Left colon (tissue), 1 donor: ENCODE measurements around a stretch of chr5.

- PRO-cap: unidirectional peak, minus-strand start at chr5:157920166
Measured at GRCh38 chr5:157919930-157920466, 61.1 kb upstream of the CLINT1 start.

DNA sequence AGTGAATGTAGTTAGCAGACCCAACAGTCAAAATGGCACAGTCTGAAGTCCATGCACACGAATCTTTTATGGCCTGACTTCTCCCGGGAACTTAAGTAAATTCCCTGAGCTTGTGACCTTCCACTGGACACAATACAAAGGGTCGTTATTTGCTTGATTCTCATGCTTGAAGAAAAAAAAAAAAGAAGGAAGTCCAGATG lies 616.5 kb downstream of the EBF1 start:
- PRO-cap: no peak

GRCh38 chr5:158483520-158483766 lies 616.3 kb downstream of the EBF1 start:
- PRO-cap: no peak

GRCh38 chr5:158560322-158560880 lies 539.3 kb downstream of the EBF1 start:
- PRO-cap: no peak

DNA sequence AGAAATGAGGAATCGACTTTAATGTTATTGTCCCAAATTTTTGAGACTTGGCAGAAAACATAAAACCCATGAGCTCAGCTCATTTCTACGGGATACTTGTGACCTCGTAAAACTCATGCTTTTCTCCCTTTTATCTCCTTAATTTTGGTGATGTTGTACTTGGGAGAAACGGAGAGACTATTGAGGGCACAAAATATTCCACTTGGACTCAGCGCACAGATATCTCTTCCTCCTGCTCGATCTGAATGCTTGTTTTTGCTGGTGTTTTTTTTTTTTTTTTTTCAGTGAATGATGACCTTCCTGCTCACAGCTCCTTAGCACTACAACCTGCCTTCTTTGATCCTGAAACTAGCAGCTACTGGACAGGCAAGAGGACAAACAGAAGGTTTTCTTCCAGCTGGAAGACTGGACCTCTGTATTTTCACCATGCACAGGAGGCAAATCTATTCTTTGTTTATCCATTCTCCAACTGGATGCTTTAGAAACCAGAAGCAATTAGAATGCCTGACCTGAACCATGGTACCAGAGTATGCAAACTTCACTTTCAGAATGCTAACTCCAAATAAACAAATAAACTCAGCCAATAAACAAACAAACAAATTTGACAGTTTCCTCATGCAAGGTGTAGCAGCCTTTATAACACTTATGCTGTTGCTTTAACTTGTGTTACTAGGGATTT lies 296.5 kb downstream of the EBF1 start:
- PRO-cap: no peak

DNA sequence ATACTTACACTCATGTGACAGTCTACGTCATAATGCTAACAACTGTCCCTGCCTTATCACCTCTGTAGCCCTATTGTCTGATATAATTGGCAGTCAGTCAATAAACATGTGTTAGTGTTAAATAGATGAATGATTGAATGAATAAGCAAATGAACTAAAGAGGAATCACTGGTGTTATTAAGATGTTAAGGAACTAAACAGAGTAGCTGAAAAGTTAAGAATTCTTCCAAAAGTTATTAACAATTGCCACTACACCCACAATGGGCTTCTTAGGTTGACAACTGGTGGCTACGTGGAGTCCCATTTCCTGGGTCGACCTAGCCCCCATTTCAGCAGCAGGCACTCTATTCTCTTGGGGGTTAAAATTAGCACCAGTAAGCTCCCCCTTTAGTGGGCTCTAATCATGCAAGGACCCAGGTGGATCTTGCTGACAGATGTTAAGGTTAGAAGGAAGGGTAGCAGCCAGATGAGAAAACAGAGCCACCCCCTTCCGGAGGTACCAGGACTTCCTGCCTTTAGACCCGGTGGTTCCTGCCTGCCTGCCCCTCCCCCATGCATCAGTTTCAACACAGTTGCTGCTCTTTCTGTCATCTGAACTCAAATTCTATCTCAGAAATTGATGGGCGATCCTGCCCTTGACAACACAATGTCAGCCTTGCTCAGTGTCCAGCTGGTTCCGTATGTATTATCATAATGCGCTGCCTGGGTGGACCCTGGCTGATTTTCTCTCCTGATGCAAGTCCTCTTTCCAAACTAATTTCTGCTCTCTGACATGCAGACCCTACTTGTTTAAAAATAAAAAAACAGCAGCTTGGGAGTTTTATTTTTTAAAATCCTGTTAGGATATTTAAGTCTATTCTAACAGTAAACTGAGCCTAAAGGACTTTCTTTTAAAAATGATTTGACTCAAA lies 287.4 kb downstream of the EBF1 start:
- PRO-cap: no peak

DNA sequence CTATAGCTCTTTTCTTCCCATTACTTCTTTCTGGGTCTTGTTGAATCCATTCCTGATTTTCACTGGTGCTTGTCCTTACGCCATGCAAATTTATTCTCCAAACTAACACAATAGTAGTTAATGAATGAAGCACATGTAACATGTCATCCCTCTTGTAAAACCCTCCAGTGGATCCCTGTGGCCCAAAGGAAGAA lies 102.3 kb downstream of the EBF1 start:
- PRO-cap: no peak

- PRO-cap: no peak
Measured at GRCh38 chr5:159002893-159003410, 96.8 kb downstream of the EBF1 start.

GRCh38 chr5:159018582-159019270 lies 81.0 kb downstream of the EBF1 start:
- PRO-cap: no peak

DNA sequence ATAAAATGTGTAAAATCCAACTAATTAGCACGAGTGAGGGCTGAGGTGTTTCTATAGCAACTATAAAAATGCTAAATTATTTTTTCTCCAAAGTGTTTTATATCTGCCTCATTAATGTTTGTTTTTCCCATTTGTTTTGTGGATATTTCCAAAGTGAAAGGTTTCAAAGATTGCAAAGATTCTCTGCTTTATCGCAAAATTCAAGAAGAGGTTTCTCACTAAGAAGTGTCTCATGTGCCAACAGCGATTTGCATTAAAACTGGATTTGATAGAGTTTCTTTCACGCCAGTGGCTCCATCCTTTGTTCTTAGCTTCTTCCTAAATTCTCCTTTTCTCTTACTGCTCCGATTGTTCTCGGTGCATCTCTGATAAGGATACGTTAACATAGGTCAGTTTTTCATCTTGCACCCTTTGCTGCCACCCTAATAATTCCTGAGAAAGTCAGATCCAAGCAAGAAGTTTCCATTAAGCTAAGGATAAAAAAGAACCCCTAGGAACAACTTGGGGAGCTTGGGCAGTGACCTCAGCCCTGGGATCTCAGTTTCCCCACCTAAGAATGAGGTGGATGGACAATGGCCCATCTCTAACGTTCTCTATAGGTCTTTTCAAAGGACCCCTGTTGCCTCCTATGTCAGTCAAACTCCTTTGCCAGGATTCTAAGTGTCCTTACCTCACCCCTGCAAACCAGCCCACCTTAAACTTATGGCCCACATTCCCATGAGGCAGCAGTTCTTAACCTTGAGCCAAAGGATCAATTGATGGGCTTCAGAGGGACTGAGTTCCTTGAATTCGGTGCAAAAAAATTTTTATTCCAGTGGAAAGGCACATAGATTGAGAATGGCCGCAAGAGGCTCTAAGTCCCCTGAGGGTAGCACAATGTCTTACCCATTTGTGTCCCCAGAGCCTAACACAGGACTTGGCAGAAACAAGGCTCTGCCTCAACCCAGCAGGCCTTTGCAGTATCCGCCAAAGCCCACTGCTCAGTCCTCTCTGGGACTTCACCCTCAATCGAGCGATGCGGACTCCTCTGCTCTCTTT lies 79.9 kb downstream of the EBF1 start:
- PRO-cap: no peak

DNA sequence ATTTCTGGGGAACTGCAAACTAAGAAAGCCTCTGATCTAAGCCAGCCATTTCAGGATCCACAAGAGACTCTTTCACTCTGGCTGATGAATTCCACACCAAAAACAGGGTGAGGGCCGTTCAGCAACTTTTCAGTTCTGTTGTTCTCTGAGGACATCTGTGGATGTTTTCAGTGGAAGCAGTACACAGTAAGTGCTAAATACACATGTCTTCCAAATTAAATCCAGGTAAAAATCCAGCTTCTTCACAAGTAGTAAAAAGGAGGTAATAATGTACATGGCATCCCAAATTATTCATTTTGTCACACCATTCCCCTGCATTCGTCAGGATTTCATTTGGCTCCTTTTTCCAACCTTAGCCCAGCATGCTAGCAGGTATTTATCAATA lies 51.0 kb downstream of the EBF1 start:
- PRO-cap: no peak

DNA sequence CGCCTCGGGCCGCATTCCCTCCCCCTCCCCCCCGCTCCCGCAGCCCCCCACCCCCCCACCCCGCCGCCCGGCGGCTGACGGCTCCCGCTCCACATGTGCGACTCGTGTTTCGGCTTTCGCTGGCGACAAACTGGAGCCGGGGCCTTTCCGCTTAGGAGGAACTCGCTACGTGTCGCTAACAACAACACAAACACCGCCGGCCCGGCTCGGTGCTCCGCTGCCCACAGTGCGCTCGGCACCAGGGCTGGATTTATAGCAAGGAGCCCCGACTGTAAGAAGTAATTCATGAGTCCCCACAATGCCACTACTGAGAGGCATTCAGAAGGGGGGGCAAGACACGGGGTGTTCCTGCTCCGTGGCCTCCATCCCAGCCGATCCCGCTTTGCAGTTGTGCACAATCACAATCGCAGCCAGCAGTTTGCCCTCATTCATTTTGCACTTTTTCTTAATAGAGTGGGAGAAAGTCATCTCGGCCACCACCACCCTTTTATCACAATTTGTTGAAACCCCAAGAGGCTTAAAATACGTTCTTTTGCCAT lies 48.3 kb downstream of the EBF1 start:
- PRO-cap: no peak

- PRO-cap: no peak
Measured at GRCh38 chr5:159090938-159091514, 8.7 kb downstream of the EBF1 start.

DNA sequence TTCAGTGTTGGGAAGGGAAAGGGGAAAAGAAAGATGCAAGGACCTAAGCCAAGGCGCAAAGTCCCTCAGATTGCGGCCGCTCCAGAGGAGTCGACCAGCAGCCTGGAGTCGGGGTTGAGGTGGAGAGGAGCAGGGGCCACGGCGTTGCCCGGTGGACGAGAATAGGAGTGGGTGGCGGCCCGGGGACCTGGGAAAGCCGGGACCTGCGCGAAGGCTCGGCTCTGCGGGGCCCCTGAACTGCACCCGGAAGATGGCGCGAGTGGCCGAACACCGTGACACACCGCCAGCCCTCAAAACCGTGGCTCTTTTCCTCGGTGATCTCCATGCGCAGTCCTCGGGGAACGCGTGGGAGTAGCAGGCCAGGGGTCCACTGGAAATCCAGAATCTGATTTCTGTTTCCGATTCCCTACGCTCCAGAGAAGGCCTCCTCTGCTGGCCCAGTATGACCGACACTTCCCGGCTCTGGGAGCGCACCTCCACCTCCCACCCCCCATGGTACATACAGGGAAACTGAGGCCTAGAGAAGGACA lies 4.6 kb upstream of the EBF1 start:
- PRO-cap: no peak

DNA sequence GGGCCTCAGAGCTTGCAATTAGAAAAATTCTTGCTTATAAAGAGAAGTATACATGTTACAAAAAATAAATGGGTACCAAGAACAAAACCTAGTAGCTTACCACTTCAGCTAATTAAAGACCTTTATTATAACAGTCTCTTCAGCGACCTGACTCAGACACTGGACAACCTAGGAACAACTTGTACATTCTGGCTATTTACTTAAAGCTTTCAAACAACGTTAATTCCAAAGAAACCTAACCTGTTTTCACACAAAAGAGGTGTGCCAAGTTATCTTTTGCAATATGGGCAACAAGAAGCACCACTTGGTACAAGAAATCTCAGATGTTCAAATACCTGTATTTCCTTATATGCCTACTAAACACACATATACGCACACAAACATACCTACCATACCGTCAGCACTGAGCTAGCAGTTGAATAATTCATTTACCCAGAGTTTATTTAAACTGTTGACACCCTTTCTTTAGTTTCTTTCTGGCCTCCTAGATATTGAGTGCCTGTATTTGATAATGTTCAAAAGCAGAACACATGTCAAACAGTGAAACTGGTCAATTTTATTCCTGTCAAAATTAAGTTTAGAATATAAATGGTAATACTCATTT lies 23.0 kb downstream of the RNF145 start:
- PRO-cap: no peak

DNA sequence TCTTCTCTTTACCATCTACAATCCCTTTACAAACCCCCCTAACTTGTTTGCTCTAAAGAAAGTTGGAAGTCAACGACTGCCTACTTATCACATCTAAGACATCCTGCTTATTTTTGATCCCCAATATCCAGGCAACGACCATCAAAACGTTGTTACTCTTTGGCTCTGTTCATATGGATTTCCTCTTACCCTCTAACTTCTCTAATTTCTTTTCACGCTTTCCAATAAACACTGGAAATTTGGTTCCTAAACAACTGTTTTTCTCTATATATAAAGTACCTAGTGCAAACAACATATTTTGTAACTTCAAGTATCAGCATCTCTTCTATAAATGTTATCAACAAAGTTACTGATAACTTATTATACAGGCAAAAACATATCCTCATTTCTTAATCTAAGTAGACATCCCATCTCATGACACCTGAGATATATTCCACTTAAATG lies 13.9 kb downstream of the RNF145 start:
- PRO-cap: no peak

DNA sequence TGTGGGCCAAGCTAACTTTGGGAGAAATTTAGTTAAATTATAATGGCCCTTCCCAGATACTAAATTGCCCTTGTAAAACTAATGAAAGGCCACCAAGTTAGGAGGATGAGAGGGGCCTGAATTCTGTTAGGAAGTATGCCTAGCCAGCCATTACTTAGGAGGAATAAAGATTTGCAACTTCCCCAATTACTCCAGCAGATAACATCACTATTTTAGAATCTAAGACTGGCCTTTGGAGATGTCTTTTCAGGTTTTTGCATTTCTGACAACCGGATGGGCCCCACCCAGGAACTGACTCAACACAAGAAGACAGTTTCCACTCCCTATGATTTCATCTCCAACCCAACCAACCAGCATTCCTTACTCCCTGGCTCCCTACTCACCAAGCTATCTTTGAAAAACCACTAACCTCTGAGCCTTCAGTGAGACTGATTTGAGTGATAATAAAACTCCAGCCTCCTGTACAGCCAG lies 7.2 kb upstream of the IL12B start:
- PRO-cap: no peak

DNA sequence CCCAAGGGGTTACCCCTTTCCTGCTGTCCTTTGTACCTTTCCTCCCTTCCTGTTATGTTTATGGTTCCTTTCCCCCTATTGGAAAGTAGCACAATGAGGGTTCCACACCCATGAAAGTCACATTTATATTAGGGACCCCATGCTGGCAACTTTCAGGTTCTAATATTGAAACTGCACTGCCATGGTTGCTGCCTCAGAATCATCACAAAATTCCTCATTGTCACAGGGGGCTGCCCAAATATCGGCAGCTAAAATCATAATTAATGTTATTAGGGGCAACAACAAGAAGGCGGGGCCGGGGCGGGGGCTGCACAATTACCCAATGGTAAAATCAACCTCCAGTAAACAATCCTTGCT lies 123.6 kb upstream of the ADRA1B start:
- PRO-cap: no peak

GRCh38 chr5:160064919-160065827 lies 54.1 kb downstream of the PWWP2A start:
- PRO-cap: bidirectional peak, plus-strand start at chr5:160065550, minus-strand start at chr5:160065441

DNA sequence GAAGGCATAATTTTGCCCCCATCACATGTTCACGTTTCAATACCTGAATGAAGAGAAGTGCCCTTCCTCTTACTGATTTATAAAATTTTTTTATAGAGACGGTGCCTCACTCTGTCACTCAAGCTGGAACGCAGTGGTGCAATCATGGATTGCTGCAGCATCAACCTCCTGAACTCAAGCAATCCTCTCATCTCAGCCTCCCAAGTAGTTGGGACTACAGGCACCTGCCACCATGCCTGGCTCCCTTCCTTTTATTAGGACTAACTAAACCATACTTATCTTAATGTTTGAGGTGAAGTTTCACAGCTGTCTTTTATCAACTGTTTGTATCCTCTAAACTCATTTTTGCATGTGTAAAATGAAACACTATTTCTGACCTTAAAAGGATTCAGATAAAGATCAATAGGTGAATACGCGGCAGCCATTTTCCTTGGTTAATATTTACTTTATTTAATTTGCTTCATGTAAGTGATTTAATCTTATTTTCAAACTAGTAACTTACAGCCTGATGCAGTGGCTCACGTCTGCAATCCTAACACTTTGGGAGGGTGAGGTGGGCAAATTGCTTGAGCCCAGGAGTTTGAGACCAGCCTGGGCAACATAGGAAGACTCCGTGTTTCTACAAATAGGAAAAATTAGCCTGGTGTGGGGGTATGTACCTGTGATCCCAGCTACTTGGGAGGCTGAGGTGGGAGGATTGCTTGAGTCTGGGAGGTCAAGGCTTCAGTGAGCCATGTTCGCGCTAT lies 22.5 kb downstream of the PWWP2A start:
- PRO-cap: no peak